Endothelial cell (in vitro differentiated cells): ENCODE measurements around the genes BAHCC1 and PDE6G.

DNA sequence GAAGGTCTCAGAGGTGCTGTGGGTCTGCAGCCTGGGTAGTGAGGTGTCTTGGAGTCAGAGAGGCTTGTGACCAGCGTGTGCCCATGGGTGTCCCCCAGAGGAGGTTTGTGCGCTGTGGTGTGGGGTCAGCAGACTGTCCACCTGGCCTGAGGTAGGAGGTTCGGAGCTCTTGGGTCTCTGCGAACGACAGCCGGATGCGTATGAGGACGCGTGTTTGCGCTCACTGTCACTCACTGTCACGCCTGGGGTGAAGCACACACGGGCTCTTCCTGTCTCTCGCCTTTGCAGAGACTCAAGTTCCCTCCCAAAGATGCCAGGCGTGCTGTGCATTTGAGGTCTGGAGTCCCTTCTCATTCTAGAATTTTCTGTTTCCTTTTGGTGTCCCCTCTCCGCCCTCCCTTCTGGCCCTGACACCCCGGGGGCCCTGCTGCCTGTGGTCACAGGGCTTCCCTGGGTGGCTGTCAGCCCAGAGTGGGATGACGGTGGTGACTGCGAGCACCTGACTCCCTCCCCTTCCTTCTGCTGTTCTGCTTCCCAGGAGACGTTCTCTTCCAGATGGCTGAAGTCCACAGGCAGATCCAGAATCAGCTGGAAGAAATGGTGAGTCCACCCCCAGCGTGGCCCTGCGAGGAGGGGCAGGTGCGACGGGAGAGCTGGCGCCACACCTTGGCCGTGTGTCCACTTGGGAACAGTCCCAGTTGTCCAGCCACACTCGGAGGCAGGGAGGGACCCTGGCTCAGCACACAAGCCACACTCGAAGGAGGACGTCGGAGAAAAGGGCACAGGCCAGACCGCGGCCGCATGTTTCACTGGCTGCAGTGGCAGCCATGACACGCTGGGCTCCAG, 49.6 kb downstream of the BAIAP2 start:
- PRO-cap: no peak

- PRO-cap: no peak
Measured at GRCh38 chr17:81120779-81121109, 44.6 kb upstream of the PVALEF start.

GRCh38 chr17:81131640-81132534, 33.4 kb upstream of the PVALEF start:
- PRO-cap: no peak

DNA sequence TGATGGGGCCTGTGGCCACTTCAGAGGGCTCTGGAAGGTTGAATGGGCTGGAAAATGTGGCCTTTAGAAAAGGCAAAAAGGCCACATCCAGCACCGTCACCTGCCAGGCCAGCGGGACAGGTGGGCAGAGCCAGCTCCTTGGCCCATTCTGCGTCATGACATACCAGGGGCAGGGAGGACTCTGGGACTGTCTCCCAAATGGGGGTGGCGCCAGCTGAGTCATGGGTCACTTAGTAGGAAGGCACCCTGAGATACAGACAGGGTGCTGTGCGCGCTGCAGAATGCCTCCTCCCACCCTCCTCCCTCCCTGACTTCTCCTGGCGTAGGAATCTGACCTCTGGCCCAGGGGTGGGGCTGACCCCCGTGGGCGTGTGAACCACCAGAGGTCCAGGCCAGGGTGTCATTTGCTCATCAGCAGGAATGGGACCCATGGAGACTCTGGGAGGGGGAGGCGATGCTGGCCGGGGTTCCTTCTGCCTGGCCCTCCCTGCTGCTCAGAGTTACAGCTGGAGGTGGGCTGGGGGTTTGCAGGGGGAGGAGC, 32.0 kb upstream of the PVALEF start:
- PRO-cap: no peak

DNA sequence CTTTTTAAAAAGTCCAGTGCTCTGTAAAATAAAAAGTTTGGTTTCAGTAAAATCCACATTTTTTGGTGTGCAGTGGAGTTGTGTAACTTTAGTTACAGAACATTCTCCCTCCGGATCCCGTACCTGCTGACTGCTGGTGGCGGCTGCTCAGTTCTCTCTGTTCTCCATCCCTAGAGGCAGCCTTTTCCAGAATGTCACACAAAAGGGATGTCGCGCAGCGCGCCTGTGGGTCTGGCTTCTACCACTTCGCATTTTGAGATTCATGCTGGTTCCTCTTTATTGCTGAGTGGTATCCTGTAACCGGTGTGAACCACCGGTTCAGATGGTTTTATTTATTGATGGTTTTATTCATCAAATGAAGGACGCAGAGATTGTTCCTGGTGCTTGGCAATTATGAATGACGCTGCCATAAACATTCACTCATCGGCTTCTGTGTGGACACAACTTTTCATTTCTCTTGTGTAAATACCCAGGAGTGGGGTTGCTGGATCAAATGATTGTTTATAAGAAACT, 1.0 kb upstream of the CEP131 start:
- PRO-cap: no peak

DNA sequence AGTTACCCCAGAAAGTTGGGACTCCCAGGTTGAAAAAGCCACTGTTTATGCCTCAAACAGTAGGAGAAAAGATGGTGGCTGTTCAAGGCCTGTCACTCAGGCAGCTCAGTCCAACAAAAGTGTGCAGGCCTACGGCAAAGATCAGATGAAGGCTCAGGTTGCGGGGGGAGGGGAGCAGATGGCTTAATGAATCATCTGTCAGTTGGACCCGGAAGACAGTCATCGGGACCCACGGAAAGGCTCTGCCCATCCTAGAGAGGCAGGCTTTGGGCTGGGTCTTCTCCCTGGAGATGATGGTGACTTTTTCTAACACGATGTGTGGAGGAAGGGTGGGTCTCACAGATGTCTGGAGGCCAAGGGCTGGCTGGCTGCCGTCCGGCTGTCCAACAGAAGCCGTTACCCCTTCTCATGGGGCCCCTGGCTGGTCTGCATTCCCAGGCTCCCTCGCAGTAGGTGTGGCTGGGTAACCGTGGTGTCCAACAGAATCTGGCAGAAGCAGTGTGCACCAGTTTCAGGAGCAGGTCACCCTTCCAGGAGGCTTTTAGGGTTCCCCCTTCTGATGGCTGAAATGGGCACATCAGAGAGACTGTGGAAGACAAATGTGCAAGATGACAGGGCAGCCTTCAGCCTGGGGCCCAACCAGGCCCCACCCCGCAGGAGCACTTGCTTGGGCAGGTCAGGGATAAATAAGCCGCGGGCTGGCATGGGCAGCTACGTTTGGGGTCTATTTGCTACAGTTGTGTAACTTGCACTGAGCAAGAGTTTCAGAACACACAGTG, 45.2 kb upstream of the BAHCC1 start:
- PRO-cap: no peak

GRCh38 chr17:81386850-81387731, 8.2 kb upstream of the BAHCC1 start:
- PRO-cap: bidirectional peak, plus-strand start at chr17:81387123, minus-strand start at chr17:81386919; bidirectional peak, plus-strand start at chr17:81387442, minus-strand start at chr17:81387311; unidirectional peak, minus-strand start at chr17:81387557

GRCh38 chr17:81394799-81395746, at the start of gene BAHCC1:
Gene BAHCC1, plus strand, starts transcription at chr17:81395457.
- PRO-cap: bidirectional peak, plus-strand start at chr17:81395462, minus-strand start at chr17:81395178

DNA sequence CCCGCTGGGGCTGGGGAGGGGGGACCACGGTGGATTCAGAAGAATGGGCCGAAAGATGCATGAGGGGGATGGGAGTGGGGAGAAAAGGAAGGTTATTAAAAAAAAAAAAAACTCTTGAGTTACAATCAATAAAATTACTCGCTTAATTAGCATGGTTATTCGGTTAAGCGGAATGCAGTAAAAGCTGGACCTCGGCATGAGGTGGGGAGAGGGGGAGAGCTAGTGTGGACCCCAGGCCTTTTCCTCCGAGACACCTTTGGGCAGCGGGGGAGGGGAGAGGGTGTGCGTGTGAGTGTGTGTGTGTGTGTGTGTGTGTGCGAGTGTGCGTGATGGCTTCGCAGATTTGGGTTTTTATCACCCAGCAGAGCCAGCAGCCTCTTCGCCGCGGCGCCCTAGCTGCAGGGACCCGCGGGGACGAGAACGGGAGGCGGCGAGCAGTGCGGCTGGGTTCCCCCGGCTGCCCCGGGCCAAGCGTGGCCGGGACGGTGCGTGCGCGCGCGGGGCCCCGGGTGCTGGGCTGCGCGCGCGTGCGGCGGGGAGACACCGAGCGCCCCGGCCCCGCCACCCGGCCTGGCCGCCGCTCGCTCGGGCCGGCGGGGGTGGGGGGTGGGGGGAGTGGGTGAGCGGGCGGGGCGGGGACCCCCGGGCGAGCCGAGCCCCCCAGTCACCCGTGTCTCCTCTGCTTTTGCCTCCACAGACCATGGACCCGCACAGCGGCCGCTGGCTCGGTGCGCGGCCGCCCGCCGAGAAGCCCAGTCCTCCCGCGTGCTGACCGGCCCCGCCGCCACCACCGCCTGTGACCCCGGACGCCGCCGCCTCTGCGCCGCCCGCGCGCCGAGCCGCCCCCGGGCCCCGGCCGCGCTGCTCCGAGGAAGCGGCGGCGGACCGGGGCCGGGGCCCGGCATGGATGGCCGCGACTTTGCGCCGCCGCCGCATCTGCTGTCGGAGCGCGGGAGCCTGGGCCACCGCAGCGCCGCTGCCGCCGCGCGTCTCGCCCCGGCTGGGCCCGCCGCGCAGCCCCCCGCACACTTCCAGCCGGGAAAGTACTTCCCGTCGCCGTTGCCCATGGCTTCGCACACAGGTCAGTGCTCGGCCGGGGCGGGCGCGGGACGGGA, 3.9 kb downstream of the BAHCC1 start:
- PRO-cap: bidirectional peak, plus-strand start at position 883 of the sequence, minus-strand start at position 798 of the sequence; bidirectional peak, plus-strand start at position 1,085 of the sequence, minus-strand start at position 993 of the sequence

DNA sequence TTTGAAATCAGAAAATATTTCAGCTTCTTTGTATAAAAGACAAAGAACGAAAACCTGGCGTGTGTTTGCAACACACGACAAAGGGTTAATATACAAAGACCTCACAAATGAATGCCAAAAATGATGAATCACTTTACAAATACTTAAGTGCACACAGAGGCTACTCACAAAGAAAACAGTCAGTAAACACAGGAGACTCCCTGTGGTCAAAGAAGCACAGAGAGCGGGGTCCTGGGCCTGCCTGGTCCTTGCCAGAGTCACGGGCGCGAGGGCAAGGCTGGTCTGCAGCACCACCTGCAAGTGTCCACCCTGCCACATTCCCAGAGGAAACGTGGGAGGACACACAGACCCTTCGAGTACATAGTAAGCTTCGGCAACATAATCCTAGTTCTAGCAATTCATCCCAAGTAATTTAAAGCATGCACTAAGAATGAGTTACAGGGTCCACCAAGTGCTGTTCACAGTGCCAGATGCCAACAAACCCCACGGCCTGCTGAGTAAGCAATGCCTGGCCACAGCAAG, 24.5 kb upstream of the FAAP100 start:
- PRO-cap: no peak

DNA sequence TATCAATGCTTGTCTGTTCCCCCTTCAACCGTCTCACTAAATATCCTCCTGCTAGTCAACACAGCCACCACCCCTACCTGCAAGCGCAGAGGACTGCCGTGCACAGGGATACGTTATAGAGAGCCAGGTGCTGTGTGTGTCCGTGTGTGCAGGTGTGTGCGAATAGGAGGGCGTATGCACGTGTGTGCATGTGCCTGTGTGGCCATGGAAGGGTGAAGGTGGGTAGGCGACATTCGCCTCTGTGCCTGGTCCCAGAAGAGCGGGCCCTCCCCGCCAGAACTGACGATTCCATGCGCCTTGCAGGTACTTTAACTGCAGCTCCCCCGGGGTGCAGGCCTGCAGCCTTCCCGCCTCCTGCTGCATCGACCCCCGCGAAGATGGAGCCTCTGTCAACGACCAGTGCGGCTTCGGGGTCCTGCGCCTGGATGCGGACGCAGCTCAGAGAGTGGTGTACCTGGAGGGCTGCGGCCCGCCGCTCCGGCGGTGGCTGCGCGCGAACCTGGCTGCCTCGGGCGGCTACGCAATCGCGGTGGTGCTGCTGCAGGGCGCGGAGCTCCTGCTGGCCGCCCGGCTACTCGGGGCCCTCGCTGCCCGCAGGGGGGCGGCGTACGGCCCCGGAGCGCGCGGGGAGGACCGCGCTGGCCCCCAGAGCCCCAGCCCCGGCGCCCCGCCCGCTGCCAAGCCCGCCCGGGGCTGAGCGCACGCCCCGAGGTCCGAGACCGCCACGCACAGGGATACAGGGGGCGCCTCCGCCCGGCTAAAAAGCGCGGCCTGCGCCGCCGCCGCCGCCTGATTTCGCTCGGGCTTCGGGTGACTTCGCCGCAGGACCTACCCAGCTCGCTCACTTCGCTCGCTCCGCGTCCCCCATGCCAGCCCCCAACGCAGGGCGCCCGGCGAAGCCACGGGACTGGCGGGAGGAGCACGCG, 8.5 kb downstream of the PDE6G start:
- PRO-cap: no peak

GRCh38 chr17:81651554-81652219, 4.7 kb downstream of the PDE6G start:
- PRO-cap: no peak

DNA sequence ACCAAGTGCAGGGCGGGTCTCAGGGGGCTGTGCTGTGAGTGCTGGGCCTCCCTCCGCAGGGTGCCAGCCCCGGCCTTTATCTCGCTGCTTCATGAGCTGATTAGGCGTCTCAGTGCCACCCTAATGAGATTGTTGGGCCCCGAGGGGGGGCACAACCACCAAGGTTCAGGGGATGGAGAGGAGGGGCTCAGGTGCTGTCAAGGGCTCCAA, at the start of gene PDE6G:
TSS of gene PDE6G (minus strand) at position 52 of the 210 bp plus-strand sequence.
- PRO-cap: no peak

GRCh38 chr17:81822482-81823266, 10.4 kb downstream of the MCRIP1 start:
- PRO-cap: no peak

DNA sequence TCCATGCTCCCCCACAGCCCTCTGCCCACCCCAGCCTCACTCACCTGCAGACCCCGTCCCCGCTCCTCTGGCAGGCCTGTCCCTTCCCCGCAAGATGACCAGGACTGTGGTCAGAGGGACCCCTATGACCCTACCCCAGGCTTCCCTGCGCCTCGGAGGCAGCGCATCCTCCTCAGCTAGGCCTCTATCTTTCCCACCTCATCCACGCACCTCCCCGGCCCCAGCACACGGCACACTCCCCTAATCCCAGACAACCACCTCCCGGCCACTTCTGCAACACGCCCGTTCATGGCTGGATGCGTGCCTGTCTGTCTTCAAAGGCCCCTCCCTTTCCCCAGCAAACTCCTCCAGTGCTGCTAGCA, 9.5 kb downstream of the MCRIP1 start:
- PRO-cap: no peak

GRCh38 chr17:81842972-81843381, 8.1 kb upstream of the PPP1R27 start:
- PRO-cap: no peak

DNA sequence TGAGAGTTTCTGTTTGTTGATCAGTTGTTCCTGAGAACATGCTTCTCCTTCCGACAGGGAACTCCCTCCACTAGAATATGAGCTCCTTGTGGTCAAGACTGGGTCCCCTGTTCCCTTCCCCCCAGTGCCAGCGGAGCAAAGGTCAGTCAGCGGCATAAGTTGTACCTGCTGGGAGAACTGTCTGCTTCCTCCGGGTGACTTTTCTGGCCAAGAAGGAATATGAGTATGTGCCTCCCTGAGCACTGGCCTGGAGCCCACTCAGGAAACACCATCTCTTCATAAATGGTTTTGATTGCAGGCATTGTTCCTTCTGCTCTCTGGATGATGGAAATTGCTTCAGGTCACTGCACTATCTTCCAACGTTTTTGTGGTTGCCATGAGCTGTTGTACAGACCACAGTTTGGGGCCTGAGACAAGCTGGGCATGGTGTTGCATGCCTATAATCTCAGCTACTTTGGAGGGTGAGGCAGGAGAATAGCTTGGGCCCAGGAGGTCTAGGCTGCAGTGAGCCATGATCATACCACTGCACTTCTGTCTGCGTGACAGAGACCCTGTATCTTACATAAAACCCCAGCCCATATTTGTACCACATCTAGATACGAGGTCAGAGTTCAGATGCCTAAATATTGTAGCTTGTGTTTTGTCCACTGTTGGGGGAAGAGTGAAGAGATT, 2.9 kb upstream of the P4HB start:
- PRO-cap: no peak

DNA sequence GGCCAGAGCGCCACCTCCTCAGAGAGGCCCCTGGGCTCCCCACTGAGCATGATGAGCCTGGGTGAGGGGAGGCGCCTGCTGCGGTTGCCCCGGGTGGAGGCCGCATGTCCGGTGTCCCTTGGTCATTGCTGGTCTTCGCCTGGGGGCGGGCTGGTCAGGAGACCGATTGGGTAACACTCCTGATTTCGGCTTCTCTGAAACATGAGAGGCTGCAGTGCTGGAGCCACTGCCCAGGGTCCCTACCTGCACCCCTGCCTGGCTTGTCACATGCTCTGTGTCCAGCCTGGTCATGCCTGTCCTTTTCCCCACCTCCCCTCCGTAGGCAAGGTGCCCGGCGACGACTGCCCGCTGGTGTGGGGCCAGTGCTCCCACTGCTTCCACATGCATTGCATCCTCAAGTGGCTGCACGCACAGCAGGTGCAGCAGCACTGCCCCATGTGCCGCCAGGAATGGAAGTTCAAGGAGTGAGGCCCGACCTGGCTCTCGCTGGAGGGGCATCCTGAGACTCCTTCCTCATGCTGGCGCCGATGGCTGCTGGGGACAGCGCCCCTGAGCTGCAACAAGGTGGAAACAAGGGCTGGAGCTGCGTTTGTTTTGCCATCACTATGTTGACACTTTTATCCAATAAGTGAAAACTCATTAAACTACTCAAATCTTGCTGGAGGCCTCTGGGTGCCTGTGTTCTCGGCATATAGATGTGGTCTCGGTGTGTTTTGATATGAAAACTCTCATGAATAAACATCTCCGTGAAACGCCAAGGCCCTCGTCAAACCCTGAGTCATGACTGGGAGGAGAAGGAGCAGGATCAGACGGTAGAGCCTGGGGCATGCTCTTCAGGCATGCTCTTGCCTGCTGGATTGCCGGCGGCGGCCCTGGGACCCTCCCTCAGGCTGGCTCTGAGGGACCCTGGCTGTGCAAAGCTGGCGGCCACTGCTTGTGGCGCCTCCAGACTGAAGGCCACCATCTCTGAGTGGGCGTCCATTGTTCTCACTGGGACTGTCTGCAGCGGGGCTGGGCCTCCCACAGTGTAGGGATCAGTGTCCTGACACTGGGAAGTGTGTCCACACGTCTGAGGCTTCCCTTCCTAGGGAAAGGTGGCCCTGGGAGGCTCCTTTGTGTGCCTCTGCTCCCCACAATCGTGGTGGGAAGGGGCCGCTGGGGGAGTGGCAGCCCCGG, 2.1 kb upstream of the NPB start:
- PRO-cap: no peak

- PRO-cap: no peak
Measured at GRCh38 chr17:81913965-81915055, 3.1 kb upstream of the PCYT2 start.

GRCh38 chr17:81926690-81927480, 650 bp downstream of the MAFG start:
- PRO-cap: bidirectional peak, plus-strand start at chr17:81926995, minus-strand start at chr17:81927005; bidirectional peak, plus-strand start at chr17:81927300, minus-strand start at chr17:81927199